Measurements from ENCODE around the genes CPNE6 and RABGGTA.

- CAGE, long polyA plus RNA, result no peak
- RRBS, result 3% methylated on average over 17 of the region's 41 CpGs
Observed at GRCh38 chr14:23566561-23567666, 677 bp downstream of the AP1G2 start.

DNA sequence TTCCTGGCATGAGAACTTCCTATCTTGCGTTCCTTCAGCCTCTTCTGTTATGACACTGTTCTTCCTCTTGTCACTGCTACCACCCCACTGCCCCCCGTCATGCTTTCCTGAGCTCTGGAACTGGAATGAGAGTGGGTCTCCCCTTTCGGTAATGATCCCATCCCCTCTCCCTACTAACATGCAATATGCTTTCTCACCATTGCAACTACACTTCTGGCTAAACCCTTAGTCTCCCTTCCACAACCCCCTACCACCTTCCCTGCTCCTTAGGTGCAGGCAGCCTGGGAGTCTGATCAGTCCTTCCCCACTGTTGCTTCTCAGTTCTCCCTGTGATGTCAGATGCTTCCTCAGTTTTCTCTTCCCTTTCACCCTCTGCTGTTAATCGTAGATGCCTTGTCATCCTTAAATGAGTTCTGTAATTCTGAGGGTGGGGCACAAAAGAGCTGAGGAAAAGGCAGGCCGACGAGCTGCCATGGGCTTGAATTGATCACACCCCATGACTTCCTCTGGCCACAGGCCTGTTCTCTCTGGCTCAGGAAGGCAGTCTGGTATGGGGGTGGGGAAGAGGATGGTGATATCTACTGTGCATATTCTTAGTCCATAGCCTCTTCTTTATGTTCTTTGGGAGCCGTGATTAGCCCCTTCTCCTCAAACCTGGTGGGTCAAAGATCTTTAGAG, 5.1 kb upstream of the AP1G2 start:
- CAGE, long polyA plus RNA, result no peak
- RRBS, result no CpG with 5 or more reads among the region's 7 CpGs

DNA sequence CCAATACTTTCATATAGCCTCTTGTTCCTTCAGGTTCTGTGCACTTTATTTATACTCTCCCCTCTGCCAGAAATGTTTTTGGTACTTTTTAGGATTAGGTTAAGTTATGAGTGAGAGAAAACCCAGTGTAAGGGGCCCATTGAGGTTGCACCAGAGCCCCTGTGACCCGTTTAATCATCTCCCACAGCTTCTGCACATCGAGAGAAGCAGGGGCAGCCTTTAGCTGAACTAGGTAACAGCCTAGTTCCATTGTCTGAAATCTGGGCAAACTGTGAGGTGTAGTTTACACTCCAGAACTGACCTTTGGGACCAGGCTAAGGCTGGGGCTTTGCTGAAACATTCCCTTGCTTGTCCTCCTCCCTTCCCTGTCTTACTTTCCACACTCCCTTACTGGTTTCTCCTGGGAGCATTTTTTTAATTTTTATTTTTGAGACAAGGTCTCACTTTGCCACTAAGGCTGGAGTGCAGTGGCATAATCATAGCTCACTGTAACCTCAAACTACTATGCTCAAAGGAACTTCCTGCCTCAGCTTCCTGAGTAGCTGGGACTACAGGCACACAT, 26.0 kb upstream of the DHRS2 start:
- CAGE, long polyA plus RNA, result no peak
- RRBS, result no CpG with 5 or more reads among the region's 2 CpGs

DNA sequence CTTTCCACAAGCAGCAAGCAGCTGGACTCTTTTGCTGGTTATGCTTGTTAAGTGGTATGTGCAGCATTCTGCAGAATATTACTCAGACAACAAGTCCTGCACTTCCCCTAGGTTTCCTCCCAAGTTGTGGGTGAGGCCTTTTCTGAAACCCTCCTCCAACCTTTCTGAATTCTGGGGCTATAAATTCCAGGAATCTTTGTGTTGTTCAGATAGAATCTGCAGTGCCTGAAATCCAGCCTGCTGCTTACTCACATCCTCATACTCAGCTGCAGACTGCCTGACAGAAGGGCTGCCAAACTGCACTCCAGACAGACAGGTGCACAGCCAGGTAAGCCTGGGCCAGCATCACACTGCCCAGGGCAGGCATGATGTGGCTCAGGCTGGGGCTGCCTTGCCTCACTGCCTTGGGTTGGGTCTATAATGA, 6.2 kb upstream of the DHRS2 start:
- CAGE, long polyA plus RNA, result no peak

DNA sequence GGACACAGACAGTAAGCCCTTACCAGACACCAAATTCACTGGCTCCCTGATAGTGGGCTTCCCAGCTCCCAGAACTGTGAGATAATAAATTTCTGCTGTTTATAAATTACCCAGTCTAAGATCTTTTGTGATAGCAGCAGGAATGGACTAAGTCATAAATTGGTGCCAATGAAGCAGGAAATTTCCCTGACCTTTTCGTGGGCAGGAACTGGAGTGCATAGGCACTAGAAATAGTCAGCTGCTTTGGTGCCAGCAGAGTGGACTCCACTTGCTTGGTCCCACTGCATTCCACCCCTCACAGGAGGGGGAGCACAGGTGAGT, 63.0 kb downstream of the DHRS2 start:
- CAGE, long polyA plus RNA, result no peak
- RRBS, result no CpG with 5 or more reads among the region's 1 CpG

DNA sequence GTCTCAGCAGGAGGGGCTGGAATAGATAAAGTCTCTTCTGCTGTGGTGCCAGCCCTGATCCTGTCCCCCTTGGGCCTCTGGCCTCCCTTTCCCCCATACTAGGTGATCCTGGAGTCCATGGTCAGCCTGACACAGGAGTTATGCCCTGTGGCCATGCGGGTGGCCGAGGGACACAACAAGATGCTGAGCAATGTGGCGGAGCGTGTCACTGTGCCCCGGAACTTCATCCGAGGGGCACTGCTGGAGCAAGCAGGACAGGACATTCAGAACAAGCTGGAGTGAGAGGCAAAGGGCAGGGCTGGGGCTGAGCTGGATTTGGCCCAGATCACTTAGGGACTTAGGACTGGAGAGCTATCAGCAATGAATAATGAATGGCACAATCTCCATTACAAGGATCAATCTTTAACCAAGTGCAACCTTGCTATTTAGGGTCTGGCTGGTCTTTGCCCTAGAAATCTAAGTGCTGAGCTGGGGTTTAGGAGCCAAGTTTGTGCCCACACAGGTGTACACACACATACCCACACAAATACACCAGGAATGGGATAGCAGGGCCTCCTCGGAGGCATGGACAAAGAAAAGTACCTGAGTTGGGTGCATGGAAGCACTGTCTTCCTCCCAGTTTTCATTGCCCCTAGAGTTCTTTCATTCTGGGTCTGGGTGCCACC, 9.7 kb downstream of the CARMIL3 start:
- CAGE, long polyA plus RNA, result no peak
- RRBS, result no CpG with 5 or more reads among the region's 7 CpGs

GRCh38 chr14:24071273-24071750, at the start of gene CPNE6:
TSS of gene CPNE6 (plus strand) at chr14:24071562.
- CAGE, long polyA plus RNA, result no peak
- RRBS, result 9% methylated on average over 3 of the region's 14 CpGs

GRCh38 chr14:24130867-24131739, 644 bp downstream of the FITM1 start:
- CAGE, long polyA plus RNA, result no peak
- RRBS, result no CpG with 5 or more reads among the region's 15 CpGs

GRCh38 chr14:24196144-24196422, 842 bp upstream of the TM9SF1 start:
- CAGE, long polyA plus RNA, result no peak
- RRBS, result no CpG with 5 or more reads among the region's 15 CpGs

- CAGE, long polyA plus RNA, result start-site peak on the minus strand at chr14:24271508-24271575, 281 and 275 reads in 2 replicates
- RRBS, result 1% methylated on average over 28 of the region's 49 CpGs
Observed at GRCh38 chr14:24271404-24272178, at the start of gene RABGGTA. TSS of gene RABGGTA (minus strand) at chr14:24271597.

DNA sequence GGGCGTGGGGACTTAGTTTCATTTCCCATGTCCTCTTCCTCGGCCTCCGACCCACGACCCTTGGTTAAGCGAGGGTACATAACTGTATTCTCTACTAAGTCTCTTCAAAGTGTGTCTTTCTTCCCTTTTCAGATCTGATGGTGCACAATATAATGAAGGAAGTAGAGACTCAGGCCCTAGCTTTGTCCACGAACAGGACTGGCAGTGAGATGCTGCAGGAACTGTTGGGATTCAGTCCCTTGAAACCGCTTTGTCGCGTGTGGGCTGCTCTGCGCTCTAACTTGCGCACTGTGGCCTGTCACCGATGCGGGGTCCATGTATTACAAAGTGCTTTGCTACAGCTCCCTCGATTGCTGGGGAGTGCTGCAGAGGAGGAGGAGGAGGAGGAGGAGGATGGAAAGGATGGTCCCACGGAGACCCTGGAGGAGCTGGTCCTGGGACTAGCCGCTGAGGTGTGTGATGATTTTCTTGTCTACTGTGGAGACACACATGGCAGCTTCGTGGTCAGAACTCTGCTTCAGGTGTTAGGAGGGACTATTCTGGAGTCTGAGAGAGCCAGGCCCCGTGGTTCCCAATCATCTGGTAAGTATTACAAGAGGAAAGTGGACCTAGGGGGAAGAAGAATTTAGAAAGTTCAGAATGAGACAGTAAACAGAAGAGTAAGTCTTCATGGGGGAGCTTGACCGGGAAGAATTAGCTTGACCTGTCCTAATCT, 783 bp downstream of the NOP9 start:
- CAGE, long polyA plus RNA, result no peak
- RRBS, result no CpG with 5 or more reads among the region's 19 CpGs

DNA sequence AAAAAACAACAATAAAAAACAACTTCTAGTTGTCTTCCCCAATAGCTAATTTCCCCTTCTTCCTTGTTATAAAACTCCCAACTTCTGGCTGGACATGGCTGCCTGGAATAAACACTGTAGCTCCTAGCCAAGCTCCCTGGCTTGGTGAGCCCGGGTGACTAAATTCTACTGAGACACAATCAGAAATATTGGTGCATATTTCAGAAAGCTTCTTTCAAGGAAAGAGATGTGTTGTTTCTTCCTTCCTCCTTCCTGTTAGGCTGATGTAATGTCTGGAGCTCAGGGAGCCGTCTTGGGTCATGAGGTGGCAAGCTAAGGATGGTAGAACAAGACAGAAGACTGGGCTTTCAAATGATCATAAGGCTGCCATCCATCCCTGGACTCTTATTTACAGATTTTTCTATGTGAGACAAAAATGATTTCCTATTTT, 4.3 kb downstream of the CBLN3 start:
- CAGE, long polyA plus RNA, result no peak
- RRBS, result no CpG with 5 or more reads among the region's 2 CpGs

- CAGE, long polyA plus RNA, result no peak
- RRBS, result no CpG with 5 or more reads among the region's 9 CpGs
Observed at GRCh38 chr14:24679610-24680182, 45.7 kb upstream of the GZMB start.

- CAGE, long polyA plus RNA, result no peak
- RRBS, result no CpG with 5 or more reads among the region's 7 CpGs
Observed at GRCh38 chr14:24844068-24844496, 205.9 kb downstream of the STXBP6 start.

DNA sequence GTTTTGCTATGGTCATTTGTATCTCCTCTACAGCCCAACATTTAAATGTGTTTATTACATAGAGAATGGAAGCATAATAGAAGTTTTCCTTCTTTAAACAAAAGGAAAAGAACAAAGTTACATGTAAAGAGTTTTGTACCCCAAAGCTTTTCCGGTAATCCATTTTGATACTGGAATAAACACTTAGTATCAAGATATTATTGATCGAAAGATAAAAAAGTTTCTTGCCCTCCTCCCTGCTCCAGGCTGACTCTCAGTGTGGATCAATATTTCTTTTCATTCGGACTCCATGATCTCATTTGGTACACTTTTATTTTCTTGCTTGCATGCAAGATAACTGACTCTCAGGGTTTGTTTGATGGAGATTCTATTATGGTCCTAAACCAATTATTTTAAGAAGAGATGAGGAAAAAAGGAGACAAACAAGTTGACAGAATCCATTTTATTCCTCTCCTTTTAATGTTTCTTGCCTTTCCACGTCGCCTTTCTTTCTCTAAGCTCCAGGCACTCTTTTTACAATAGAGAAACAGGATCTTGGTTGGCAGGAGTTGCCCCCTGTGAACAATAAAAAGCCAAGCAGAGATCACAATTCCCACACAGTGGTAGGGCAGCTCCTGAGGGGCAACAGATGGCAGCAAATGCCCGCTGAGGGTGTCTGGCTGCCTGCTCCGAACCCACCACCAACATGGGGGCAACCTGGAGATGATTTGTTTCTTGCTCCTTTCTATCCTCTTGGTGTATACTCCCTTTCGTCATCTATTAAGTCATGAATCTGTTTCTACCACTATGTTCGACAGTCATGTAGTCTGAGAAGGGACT, 170.5 kb downstream of the STXBP6 start:
- CAGE, long polyA plus RNA, result no peak
- RRBS, result no CpG with 5 or more reads among the region's 9 CpGs

- CAGE, long polyA plus RNA, result no peak
- RRBS, result no CpG with 5 or more reads among the region's 4 CpGs
Observed at GRCh38 chr14:25041318-25041843, 8.6 kb downstream of the STXBP6 start.

DNA sequence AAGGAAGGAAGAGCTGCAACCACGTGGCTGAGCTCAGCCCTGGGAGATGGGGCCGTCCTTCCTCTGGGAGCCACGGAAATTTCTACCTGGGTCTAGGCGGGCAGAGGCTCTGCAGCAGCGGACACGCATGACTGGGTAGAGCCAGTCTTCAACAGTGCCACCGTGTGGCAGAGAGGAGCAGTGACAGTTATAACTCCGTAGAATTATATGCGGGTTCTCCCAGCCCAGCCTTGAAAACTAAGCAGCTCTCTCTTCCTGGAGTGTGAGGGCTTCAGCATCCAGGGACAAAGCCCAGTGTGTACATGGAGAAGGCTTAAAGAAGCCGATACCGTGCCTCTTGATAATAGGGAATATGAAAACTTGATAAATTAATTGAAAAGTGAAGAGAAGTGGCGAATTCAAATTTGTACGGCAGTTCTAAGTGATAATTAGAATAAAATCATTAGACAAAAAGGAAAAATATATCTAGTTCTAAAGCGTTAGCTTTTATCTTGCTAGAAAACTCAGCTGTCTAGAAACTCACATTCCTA, 83.0 kb upstream of the STXBP6 start:
- CAGE, long polyA plus RNA, result no peak
- RRBS, result no CpG with 5 or more reads among the region's 14 CpGs

GRCh38 chr14:26841723-26842729, 244.2 kb upstream of the NOVA1 start:
- CAGE, long polyA plus RNA, result no peak
- RRBS, result no CpG with 5 or more reads among the region's 3 CpGs

DNA sequence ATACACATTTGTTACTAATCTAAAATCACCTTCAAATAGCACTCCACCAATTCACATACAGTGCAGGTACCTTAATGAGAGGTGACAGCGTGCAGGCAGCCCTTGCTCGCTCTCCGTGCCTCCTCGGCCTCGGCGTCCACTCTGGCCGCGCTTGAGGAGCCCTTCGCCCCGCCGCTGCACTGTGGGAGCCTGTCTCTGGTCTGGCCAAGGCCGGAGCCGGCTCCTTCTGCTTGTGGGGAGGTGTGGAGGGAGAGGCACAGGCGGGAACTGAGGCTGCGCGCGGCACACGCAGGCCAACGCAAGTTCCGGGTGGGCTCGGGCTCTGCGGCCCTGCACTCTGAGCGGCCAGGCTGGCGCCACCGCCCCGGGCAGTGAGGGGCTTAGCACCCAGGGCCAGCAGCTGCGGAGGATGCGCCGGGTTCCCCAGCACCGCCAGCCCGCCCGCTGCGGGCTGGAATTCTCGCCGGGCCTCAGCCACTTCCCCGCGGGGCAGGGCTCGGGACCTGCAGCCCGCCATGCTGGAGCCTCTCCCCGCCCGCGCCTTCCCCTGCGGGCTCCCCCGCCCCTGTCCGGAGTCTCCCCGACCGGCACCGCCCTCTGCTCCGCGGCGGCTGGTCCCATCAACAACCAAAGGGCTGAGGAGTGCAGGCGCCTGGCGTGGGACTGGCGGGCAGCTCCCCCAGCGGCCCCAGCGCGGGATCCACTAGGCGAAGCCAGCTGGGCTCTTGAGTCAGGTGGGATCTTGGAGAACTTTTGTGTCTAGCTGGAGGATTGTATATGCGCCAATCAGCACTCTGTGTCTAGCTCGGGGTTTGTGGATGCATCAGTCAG, 921.3 kb upstream of the FOXG1 start:
- CAGE, long polyA plus RNA, result no peak
- RRBS, result 82% methylated on average over 16 of the region's 60 CpGs

- CAGE, long polyA plus RNA, result no peak
- RRBS, result no CpG with 5 or more reads among the region's 6 CpGs
Observed at GRCh38 chr14:30612255-30612771, 9.8 kb upstream of the SCFD1 start.

Measured in osteoblast (primary cell).